Measurements from ENCODE around the gene NKD1.

GRCh38 chr16:49834189-49835176, 21.4 kb downstream of the ZNF423 start:
- PRO-cap: no peak
- RAMPAGE, long total RNA: no peak
- RRBS: 14% methylated on average over 7 of the region's 23 CpGs

GRCh38 chr16:49986288-49987058, 38.6 kb upstream of the CNEP1R1 start:
- PRO-cap: no peak
- RAMPAGE, long total RNA: no peak
- RRBS: no CpG with 5 or more reads among the region's 20 CpGs

GRCh38 chr16:50025370-50026117, 519 bp downstream of the CNEP1R1 start:
- PRO-cap: no peak
- RAMPAGE, long total RNA: no peak
- RRBS: 2% methylated on average over 3 of the region's 42 CpGs

DNA sequence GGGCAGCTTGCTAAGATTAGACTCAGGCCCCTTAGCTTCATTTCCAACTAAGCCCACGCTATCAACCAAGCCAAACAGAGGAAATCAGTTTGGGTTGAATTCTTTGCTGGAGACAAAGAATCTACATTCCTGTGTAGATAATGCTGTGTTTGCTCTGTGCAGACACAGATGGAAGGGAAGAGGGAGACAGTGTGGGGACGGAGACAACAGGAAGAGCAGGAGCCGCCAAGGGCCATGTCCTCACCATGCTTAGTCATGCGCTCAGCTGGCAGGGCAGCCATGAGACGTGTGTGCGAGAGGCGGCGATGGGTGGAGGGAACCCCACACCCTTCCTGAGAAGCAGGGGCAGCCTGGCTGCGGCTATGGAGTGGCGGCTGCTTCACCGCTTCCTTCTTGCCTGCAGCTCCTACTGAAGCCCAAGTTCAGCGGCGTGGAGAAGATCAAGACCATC, 47.2 kb downstream of the ADCY7 start:
- PRO-cap: no peak
- RAMPAGE, long total RNA: no peak
- RRBS: no CpG with 5 or more reads among the region's 13 CpGs

DNA sequence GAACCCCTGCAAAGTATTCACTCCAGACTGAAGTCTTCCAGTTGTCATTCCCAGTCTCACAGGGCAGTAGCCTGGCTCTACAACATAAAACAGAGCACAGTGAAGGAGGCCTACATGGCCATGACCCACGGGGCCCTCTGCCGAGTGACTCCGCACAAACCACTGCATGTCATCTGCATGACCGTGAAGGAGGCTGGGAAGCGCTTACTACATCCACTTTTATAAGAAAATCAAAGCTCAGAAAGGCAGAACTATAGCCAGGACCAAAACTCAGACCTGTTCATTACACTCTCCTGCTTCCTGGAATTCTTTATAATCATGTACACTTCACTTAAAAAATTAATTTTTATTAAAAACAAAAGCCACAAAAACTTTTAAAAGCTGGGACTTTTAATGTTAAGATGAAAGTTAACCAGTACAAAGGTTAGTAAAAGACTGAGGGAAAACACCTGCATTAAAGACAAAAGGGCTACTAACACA, 42.4 kb downstream of the BRD7 start:
- PRO-cap: no peak
- RAMPAGE, long total RNA: no peak
- RRBS: no CpG with 5 or more reads among the region's 5 CpGs

- PRO-cap: no peak
- RAMPAGE, long total RNA: no peak
- RRBS: no CpG with 5 or more reads among the region's 13 CpGs
Measured at GRCh38 chr16:50372857-50373670, 4.3 kb upstream of the BRD7 start.

DNA sequence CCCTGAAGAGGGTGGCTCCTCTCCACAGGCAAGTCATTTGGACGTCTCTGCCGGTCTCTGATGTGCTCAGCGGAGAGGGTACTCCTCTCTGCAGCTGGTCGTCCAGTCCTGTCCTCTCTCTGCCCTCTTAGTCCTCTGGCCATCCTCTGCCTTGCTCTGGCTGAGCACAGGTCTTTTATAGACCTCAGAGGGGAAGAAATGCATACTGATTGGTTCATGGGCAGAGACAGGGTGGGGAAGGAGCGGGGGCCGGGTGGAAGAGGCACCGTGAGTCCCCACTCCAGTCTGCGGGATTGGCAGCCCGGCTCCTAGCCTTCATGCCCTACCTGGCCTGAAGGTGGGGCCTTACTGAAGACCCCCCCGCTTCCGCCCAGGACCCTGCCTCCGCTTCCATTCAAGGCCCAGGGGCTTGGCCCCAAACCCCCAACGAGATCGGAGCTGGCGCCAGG, 69.9 kb upstream of the NKD1 start:
- PRO-cap: no peak
- RAMPAGE, long total RNA: no peak
- RRBS: 32% methylated on average over 2 of the region's 15 CpGs

- PRO-cap: no peak
- RAMPAGE, long total RNA: no peak
- RRBS: 1% methylated on average over 5 of the region's 46 CpGs
Measured at GRCh38 chr16:50547246-50548064, 741 bp upstream of the NKD1 start.

DNA sequence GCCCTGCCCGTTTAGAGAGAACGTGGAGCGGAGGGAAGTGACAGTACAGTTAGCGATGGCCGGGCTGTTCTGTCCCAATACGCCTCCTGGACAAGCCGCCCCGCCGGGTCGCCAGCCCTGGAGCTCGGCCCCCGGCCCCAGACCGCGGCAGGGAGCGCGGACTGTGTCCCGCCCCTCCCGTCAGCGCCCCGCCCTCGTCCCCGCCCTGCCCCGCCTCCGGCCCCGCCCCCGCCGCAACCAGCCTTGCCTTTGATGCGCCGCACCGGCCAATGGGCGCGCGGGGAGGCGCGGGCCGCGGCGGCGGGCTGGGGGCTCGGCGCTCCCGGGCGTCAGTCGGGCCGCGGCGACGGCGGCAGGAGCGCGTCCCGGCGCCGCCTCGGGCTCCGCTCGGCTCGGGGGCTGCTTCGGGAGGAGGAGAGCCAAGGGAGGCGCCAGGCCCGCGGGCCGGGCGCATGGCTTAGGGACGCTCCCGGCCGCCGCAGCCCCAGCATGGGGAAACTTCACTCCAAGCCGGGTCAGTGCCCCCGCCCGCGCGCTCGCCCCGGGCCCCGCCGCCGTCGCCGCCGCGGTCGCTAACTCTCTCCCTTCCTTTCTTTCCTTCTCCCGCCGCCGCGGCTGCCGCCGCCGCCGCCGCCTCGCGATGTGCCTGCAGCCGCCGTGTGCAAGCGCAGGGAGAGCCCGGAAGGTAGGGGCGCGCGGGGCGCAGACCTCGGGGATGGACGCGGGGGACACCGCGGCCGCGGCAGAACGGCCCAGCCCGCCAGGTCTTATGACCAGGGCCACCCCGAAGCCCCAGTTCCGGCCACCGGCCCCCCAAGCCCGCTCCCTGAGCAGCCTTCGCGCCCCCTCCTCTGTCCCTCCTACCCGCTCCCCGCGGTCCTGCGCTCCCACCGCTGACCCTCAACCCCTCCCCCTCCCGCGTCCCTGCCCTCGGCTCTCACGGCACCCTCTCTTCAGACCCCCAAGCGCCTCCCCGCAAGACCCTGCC, at the start of gene NKD1:
Gene NKD1, plus strand, starts transcription at position 332 of the 988 bp plus-strand sequence.
- PRO-cap: bidirectional peak, plus-strand start at position 332 of the sequence, minus-strand start at position 140 of the sequence; unidirectional peak, plus-strand start at position 708 of the sequence
- RAMPAGE, long total RNA: no peak
- RRBS: under 1% methylated on average over 62 of the region's 128 CpGs

DNA sequence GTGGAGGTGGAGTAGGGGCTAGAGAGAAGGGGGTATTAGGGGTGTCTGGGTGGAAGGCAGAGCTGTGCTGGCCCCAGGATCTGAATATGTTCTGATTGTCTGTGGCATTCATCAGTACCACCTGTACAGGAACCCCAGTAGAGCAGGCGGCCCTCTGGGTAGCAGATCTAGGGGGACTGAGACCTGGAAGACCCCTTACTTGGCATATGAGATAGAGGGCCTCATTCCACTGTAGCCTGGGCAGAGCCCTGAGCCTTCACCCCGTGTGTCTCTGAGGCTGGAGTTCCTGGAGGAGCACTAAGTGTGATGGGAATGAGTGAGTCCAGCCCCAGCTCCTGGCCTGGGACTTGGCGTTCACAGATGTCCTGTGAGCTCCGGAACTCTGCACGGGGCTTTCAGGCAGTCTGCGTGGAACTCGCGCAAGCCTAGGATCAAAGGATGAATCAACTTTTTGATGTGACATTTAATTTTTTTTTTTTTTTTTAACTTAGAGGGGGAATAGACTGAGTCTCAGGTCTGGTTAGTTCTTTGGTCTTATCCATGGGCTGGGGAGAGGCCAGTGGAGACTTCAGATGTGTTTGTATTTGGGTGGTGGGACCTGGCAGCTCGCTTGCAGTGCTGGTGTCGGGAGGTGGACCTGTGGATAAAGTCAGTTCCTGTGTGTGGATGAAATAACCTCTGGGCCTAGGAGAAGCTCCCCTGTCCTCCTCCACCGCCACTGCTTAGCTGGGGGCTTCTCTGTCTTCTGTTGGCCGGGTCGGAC, 1.9 kb downstream of the NKD1 start:
- PRO-cap: no peak
- RAMPAGE, long total RNA: no peak
- RRBS: no CpG with 5 or more reads among the region's 13 CpGs

- PRO-cap: no peak
- RAMPAGE, long total RNA: no peak
- RRBS: no CpG with 5 or more reads among the region's 3 CpGs
Measured at GRCh38 chr16:50666564-50667084, 14.5 kb downstream of the SNX20 start.

- PRO-cap: no peak
- RAMPAGE, long total RNA: no peak
- RRBS: no CpG with 5 or more reads among the region's 7 CpGs
Measured at GRCh38 chr16:50746939-50747553, 5.2 kb downstream of the CYLD start.

GRCh38 chr16:50766397-50766834, 24.5 kb downstream of the CYLD start:
- PRO-cap: no peak
- RAMPAGE, long total RNA: no peak

DNA sequence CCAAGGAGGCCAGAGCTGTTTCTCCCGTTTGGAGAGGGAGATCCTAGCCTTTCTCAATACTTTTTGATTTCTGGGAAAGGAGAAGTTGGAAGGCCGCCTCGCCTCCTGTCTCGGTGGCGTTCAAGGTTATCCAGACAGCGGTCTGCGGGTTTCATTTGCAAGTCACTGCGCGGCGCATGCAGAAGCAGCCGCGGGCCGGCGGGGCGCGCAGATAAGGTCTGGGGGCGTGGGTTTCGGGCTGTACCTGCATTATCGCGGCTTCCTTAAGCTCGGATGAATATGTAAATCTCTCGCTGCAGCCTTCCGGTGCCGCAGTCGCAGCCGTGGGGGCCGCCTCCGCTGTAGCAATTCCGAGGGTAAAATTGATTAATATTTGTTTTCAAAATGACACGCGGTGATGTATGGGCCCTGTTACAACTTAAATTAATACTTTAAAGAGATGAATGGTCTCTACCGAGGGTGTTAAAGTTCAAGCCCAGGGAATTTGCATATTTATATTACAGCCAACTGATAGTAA, 99.2 kb downstream of the CYLD start:
- PRO-cap: no peak
- RAMPAGE, long total RNA: no peak
- RRBS: 3% methylated on average over 8 of the region's 32 CpGs

DNA sequence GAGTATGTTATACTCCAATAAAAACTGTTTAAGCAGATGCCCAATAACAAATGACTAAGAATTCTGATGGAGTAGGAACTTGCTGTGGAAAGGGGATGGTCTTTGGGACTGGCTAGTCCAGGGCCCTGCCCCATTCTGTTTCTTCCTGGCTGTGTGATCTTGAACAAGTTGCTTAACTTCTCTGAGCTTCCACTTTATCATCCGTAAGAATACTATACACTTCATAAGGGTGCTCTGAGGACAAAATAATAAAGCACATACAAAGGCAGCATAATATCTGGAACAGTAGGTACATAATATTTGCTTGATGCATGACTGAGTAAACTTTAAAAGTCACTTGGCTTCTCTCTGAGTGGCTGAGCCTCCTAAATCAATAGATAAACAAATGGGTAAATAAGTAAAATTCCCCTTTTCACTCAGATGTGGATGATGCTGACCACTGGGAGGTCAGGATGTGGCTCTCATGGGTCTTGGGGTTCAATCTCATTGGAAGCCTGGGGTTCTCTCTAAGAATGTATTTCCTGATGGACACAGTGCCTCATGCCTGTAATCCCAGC, 98.6 kb downstream of the SALL1 start:
- PRO-cap: no peak
- RAMPAGE, long total RNA: no peak
- RRBS: no CpG with 5 or more reads among the region's 1 CpG

DNA sequence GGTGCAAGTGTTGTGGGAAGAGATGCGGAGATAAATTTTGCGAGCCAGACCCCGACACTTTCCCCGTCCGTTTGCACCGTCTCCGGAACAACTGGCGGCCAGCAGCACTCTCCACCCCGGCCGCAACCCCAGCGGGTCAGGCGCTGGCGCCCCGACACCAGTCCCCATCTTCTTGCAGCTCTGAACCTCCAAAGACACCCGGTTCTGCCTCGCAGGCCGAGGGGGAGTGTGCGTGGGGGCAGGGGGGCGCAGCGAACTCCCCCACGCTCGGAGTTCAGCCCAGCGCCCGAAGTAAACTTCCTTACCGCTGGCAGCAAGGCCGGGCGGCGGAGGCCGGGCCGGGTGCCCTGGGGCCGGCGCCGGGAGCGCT, 681 bp downstream of the SALL1 start:
- PRO-cap: no peak
- RAMPAGE, long total RNA: no peak
- RRBS: 11% methylated on average over 9 of the region's 34 CpGs

GRCh38 chr16:51153536-51154098, 2.5 kb upstream of the SALL1 start:
- PRO-cap: no peak
- RAMPAGE, long total RNA: no peak
- RRBS: 13% methylated on average over 17 of the region's 33 CpGs

DNA sequence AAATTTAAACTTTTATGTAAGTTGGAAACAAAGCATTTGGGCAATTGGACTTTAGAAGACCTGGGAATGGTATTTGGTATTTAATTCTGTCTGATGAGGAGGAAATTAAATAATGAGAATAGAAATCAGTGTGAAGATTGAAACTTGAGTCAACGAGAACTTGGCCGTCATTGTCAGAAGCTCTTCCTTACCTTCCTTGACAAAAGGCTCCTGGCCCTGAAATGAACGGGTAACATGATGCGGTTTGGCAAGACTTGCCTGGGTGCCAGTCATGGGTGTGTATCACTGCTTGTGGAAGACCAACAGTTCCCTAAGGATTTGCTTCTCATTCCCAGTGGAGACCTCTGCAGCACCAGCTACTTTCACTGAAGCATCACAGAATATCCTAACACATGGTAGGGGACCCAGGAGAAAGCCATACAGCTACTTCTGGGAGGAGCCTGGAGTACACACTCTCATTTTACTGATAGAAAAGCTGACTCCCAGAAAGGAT, 257.9 kb upstream of the SALL1 start:
- PRO-cap: no peak
- RAMPAGE, long total RNA: no peak
- RRBS: no CpG with 5 or more reads among the region's 4 CpGs

- PRO-cap: no peak
- RAMPAGE, long total RNA: no peak
- RRBS: no CpG with 5 or more reads among the region's 8 CpGs
Measured at GRCh38 chr16:52611753-52612530, 65.0 kb upstream of the TOX3 start.

DNA sequence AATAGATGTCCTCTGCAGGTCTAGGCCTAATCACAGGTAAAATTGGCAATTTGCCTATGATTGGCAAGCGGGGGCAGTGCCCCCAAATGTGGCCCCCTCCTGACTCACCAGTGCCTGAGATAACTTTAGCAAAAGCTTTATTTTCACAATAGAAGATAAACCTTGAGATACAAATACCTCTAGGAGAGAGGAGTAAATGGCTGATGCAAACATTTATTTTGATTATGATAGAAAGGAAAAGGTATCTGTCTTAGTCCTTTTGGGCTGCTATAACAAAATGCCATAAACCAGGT, 132.9 kb upstream of the TOX3 start:
- PRO-cap: no peak
- RAMPAGE, long total RNA: no peak
- RRBS: no CpG with 5 or more reads among the region's 1 CpG

Measured in lung (tissue), 4 donors.